Mesenchymal stem cell of adipose (primary cell): ENCODE results near the genes RBPJL and SPINT3.

- CAGE, long polyA plus RNA, result no peak
These were observed at the start of gene RBPJL for GRCh38 chr20:45306364-45307130. Gene RBPJL (plus strand): TSS chr20:45306840.

DNA sequence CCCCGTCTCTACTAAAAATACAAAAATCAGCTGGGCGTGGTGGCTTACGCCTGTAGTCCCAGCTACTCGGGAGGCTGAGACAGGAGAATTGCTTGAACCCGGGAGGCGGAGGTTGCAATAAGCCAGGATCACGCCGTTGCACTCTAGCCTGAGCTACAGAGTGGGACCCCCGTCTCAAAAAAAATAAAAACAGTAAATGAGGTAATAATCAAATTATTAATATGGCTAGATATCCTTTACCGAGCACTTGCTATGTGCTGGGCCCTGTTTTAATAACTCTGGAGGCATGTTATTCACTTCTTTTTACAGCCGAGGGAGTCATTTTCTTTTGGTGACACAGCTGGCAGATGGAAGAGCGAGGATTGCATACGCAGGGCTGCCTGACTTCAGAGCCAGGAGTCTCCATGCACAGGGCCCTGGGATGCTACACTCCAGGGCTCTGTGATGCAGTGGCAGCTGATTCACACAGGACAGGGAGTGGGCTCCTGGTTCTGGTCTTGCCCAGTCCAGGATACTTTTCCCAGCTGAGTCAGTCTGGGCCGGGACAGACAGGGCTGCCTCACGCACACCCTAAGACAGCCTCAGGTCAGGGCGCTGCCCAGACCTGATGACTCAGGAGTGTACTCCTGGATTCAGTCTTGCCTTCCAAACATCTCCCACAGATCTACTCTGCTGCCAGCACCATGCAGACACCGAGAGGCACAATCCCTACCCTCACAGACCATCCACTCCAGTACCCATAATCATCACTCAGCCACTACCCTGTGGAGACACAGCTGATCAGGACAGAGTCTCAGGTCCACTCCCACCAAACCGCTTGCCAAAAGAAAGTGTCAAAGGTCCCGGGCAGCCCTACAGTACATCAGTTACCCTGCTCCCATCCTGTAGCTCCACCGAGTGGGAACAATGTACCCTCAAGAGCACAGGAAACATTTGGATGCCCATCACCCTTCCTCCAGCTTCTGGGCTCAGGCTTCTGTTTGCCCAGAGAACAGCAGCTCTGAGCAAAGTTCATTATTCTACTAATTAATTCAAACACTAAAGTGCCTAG lies 11.7 kb downstream of the SDC4 start:
- CAGE, long polyA plus RNA, result no peak

GRCh38 chr20:45407609-45407725 lies 622 bp upstream of the DBNDD2 start:
- CAGE, long polyA plus RNA, result no peak

- CAGE, long polyA plus RNA, result no peak
These were observed 9.8 kb downstream of the PIGT start for GRCh38 chr20:45425539-45426381.

DNA sequence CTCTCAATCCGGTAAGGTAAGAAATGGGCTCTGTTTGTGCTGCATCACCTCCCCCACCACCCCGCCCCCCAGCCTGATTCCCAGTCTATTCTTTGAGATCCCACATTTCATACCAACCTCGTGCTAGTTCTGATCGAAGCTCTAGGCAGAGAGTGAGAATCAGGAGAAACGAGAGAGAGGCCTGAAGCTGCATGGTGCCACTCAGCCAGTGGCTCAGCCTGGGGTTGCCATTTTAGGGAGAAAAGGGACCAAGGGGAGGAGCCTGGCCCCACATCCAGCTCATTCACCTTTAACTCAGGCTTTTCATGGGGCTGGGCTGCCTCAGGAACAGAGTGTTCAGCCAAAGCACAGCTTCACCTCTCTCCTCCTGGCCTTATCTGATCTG lies at the start of gene SPINT3:
SPINT3 (minus strand) TSS at position 207 of the 385 bp plus-strand sequence.
- CAGE, long polyA plus RNA, result no peak

- CAGE, long polyA plus RNA, result no peak
These were observed 1.8 kb downstream of the WFDC3 start for GRCh38 chr20:45789925-45790205.

DNA sequence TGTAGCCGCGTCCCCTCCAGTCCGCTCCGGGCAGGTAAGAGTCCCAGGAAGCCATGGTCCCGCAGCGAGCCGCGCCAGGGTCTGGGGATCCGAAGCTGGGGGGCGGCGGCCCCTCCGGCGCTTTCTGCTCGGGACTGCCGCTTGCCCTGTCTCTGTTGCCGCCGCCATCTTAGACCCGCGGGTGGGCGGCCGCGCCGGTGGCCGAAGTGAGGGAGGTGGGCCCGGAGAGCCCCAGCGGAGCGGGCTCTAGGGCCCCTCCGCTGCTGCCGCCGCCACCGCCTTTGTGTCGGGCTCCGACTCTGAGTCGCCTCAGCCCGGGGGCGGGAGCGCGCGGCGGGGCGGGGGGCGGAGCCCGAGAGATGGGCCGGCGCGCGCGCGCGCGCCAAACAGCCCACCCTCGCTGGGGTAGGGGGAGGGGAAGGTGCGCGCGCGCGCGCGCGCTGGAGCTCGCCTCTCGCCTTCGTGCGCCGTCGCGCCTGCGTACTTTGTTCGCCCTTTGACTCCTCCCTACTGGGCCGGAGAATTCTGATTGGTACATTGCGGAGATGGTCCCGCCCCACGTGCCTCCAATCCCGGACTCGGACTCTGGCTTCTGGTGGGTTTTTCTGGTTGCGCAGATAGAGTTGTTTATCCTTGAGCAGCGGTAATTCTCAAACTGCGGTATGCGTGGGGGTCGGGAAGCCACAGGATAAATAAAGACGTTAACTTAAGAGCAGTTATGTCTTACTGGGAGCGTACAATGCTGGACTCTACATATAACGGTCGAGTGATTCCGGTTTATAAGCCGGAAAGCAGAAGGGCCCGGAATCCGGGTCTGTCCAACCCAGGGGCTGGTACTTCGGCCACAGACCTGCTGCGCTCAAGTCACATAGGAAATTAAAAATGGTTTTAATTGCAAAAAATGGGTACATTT lies 544 bp downstream of the PCIF1 start:
- CAGE, long polyA plus RNA, result no peak

DNA sequence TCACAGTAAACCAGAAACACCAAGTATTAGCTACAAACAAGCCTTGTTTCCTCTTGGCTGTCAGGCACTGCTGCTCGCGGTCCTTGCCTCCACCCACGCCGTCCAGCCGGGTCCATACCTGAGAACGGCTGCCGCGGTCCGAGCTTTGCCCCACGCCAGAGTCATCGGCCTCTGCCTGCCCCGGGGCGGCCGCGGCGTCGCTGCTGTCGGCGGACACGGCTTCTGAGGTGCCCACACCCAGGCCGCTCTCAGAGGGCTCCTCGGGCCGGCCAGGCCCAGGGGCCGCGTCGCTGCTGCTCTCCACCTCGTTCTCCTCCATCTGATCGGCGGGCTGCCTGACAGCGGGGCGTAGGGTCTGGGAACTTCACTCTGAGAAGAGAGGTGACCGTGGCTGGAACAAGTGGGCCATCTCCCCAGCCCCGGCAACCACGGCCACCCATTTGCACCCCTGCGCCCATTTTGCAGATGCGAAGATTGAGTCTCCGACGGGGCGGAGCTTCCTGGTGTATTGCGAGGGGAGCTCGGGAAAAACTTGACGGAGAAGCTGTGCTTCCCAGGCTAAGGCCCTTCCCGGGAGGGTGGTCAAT lies 818 bp downstream of the ZNF335 start:
- CAGE, long polyA plus RNA, result no peak

DNA sequence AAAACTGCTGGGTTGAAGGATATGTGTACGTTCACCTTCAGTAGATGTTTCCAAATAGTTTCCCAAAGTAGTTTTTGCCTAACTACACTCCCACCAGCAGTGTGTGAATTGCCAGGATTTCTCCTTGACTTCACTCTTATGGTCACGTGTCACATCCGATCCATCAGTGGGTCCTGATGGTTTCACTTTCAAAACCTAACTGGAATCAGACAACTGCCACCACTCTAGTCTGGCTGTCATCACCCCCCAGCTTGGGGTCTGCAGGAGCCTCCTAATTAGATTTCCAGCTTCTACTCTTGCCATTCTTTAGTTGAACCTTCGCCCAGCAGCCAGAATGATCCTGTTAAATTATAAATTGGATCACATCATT lies 8.5 kb upstream of the SLC12A5 start:
- CAGE, long polyA plus RNA, result no peak

GRCh38 chr20:46063343-46063928 lies 26.3 kb downstream of the NCOA5 start:
- CAGE, long polyA plus RNA, result no peak

DNA sequence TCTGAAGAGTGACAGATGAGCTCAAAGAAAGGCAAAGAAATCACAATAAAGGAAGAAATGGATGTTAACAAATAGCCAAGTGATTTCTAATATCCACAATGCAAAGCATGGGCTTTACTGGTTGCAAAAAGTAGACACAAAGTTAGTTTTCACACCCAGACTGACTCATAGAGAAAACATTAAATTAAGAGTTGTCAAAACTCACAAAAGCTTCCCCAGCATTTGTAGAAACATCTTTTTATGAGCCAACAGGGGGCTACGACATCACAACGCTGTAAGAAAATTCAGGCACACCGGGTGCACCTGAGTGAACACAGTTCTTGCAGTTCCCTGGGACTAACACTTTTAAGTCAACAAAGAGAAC lies 1.4 kb downstream of the NCOA5 start:
- CAGE, long polyA plus RNA, result no peak

DNA sequence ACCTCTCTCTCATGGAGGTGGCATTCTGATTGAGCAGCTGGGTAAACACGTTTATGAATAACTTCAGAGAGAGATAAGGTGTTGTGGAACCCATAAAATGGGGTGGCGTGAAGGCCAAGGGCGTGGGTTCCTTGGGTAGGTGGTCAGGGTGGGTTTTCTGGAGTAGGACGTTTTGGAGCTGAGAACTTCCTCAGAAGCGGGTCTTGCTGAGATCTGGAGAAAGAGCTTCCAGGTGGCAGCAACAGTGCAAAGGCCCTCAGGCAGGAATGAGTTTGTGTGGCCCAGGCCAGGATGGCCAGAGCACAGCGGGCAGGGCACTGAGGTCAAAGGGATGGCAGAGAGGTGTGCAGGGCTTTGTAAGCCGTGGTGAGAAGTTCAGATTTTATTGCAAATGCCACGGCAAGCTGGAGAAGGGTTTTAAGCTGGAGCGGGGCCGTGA lies 993 bp downstream of the SLC2A10 start:
- CAGE, long polyA plus RNA, result no peak

DNA sequence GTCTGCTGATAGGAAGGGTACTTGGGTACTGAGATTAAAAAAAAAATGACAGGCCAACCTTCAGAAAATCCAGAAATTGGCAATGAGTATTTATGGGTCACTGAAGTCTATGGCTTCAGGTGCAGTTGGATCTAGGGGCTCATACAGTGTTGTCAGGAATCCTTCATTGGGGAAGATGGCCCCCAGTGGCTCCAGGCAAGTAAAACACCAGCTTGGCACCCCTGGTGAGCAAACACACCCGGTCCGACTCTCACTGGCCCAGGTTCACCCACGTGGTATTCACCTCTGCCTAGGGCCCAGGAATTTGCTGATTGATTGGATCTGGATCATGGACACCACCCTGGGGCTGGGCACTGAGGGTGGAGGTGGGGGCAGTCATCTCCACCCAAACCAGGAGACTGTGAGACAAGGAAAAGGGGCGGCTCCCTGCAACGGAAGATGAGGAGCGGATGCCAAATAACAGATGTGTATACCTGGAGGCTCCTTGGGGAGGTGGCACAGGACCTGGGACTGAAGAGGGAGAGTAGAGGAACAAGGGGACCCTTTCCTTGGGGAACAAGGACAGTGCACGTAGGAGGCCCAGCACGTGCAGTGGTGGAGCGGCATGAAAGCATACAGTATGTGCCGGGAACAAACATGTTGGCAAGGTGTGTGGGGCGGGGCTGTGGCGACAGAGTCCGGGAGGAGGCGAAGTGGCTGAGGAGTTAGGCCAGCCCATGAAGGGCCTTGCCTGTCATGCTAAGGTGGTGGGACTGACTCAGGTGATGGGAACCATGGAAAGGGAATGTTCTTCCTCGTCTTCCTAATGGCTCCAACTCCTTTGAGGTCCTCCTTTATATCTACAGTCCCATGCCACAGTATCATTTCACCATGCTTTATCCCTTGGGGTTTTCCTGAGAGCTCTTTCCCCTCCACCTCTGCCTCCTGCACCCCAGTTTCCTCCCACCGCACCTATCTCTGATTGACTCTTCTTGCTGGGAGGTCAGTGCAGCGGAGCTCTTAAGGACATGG lies 4.9 kb downstream of the SLC2A10 start:
- CAGE, long polyA plus RNA, result no peak

DNA sequence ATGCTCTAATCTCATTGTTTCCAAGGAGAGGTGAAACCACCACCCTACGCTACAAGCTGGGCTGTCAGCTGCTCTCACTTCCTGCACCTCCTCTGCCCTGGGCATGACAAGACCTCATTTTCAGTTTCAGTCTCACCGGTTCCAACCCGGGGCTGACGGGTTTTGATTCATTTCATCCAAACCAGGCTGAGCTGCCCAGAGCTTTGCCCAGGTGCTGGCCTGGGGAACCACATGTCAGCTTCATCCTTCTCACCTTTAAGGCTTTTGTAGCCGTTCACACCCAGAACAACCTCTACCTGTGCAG lies 99.7 kb downstream of the EYA2 start:
- CAGE, long polyA plus RNA, result no peak

DNA sequence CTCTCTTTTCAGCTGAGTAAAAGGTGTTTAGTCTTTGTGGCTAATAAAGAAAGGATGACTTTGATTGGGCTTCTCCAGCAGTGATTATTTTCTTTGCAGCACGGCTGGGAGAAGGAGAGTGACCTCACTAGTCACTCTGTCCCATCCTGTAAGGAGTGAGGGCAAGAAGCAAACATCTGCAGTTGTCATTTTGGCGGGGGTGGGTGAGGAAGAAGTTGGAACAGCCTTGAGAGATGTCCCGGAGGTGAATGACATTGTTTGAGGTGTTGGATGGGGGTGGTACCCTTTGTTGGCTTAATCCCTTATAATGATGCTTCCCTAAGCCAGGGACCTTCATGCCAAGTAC lies 223.6 kb downstream of the EYA2 start:
- CAGE, long polyA plus RNA, result no peak

GRCh38 chr20:47256577-47257365 lies 99.7 kb downstream of the ZMYND8 start:
- CAGE, long polyA plus RNA, result no peak

- CAGE, long polyA plus RNA, result no peak
These were observed 97.6 kb downstream of the ZMYND8 start for GRCh38 chr20:47258535-47259648.

- CAGE, long polyA plus RNA, result no peak
These were observed 43.6 kb downstream of the ZMYND8 start for GRCh38 chr20:47312870-47313233.

DNA sequence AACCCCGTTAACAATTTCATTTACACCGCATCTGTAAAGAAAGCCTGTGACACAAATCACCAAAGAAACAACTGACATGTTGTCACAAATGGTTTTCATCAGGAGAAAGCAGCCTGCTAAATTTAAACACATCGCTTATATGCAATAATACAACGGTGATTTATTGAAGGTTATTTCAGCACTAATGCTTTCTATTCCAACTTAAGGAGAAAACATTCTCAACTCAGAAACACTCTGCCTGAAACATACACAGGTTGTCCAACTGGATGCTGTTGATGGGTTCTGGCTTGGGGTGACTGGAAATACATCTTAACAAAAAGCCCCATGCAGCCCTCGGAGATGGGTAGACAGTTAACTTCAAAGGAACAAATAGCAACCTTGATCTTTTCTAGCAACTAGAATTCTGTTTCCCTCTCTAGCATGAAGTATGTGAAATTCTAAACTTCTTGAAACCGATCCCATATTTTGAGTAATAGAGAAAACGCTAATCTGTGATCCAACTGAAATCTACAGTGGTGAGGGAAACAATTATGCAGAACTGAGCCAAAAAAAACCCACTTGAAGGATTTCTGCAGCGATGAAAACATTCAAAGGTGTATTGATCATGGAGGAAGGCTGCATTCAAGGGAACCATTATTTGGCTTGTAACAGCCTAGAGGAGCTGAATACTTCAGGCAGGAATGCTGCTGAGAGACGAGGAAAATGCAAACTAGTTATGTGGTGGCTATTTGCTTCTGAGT lies 7.0 kb downstream of the ZMYND8 start:
- CAGE, long polyA plus RNA, result no peak

GRCh38 chr20:47464519-47464996 lies 37.1 kb upstream of the NCOA3 start:
- CAGE, long polyA plus RNA, result no peak